ENCODE measurements around the genes E2F4 and CTCF.

- RRBS: no CpG with 5 or more reads among the region's 7 CpGs
CAGE:
- cytosol, long polyA plus RNA: no peak
- long polyA plus RNA: no peak
- nucleus, long polyA plus RNA: no peak
Observed at GRCh38 chr16:66903615-66904209, 15.0 kb downstream of the CDH16 start.

- RRBS: no CpG with 5 or more reads among the region's 5 CpGs
CAGE:
- cytosol, long polyA plus RNA: no peak
- long polyA plus RNA: no peak
- nucleus, long polyA plus RNA: no peak
Observed at GRCh38 chr16:66911042-66911347, 7.7 kb downstream of the CDH16 start.

- RRBS: no CpG with 5 or more reads among the region's 27 CpGs
CAGE:
- cytosol, long polyA plus RNA: no peak
- long polyA plus RNA: no peak
- nucleus, long polyA plus RNA: no peak
Observed at GRCh38 chr16:66922971-66924115, 2.0 kb downstream of the RRAD start.

GRCh38 chr16:66927917-66928693 is 2.8 kb upstream of the RRAD start:
- RRBS: no CpG with 5 or more reads among the region's 9 CpGs
CAGE:
- cytosol, long polyA plus RNA: no peak
- long polyA plus RNA: no peak
- nucleus, long polyA plus RNA: no peak

- RRBS: 95% methylated on average over 5 of the region's 16 CpGs
CAGE:
- cytosol, long polyA plus RNA: no peak
- long polyA plus RNA: no peak
- nucleus, long polyA plus RNA: no peak
Observed at GRCh38 chr16:66937049-66938424, 2.2 kb downstream of the CES2 start.

DNA sequence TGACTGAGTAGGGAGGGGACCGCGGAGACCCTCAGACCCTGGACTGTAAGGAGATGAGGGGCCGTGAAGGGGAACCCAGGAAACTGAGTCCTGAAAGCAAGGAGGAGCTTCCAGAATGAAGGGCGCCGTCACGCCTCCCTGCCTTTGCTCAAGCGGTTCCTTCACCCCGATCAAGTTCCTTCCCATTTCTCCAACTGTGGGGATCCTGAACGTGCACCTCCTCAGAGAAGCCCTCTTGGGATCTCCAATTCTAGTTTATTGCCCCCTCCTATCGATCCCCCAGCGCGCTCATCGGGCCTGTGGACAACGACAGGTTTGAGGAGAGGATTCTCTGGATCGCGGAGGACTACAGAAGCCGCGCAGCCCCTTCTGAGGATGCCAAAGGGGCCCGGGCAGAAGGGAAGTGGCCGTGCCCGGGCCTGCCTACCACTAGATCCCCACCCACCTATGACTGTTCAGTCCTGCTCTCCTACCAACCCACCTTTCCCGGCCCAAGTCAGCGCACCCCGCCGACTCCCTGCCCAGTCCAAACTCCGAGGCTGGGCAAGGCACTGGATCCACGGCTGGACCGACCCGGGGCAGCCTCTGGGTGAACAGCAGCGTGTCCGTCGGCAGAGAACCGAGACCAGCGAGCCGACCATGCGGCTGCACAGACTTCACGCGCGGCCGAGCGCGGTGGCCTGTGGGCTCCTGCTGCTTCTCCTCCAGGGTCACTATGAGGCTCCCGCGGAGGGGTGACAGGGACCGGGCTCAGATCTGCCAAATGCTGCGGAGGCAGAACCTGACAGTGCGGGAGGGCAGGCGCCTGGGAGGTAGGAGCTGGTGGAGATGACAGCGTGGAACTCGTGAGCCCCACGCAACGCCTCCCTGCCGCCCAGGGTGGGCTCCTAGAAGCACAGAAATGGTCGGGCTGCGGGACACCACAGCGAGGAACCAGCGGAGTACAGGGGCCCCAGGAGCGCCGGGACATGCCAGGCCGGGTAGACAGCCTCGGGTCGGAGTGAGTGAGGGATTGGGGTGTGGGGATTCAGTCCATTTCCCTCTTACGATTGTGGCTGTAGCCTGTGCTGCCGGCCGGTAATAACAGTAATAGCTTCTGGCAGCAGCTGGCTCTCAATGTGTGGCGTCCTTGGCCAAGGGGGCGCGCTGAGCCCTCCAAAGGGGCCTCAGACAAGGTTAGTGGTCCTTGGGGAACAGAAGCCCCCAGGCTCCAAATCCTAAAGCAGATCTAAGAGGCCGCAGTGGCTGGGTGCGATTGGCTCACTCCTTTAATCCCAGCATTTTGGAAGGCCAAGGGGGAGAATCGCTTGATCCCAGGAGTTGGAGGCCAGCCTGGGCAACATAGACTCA is 12.5 kb upstream of the CES3 start:
- RRBS: 10% methylated on average over 9 of the region's 71 CpGs
CAGE:
- cytosol, long polyA plus RNA: no peak
- long polyA plus RNA: no peak
- nucleus, long polyA plus RNA: no peak

DNA sequence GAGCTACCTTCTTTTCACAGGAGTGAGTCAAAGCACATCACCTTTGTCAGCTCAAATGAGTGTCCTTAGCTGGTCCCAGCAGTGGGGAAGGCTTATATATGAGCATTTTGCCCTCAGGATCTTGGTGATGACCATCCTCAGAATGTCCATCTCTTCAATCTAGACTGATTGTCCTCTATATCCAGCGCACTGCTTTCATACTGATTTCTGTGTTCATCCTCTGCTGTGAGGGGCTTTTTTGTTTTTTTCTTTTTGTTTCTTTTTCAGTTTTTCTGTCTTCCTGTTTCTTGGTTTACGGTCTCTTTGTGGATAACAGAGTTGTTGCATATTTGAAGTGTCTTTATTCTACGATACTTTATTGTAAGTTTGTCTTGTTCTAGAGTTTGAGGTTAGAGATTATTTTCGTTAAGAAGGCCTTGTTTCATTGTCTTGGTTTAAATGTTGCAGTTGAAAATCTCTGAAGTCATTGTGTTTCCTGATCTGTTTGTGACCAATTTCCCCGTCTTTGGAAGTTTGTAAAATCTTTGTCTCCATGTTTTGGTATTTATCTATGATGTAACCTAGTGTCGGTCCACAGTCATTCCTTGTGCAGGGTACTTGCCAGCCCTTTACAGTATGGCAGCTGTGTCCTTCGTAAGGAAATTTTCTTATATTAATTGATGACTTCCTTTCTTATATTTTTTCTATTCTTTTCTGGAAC is 25.1 kb downstream of the CBFB start:
- RRBS: no CpG with 5 or more reads among the region's 7 CpGs
CAGE:
- cytosol, long polyA plus RNA: no peak
- long polyA plus RNA: no peak
- nucleus, long polyA plus RNA: no peak

DNA sequence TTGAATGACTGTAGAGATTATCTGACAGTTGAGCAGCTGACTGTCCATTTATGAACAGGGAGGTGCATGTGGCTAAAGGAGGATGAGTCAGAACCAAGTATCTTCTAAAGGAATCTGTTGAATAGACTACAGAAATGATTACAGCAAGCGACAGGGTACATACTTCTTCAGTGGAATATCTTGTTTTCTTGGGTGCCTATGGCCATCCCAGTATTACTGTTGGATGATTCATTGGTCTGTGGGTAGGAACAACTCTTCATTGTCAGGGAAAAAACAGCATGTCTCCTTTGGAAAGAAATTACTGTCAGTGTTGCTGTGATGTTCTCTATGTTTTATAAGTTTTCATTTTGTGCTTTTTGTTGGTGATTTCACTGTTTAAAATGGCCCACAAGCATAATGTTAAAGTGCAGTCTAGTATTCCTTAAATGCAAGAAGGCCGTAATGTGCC is 26.9 kb downstream of the CBFB start:
- RRBS: no CpG with 5 or more reads among the region's 2 CpGs
CAGE:
- cytosol, long polyA plus RNA: no peak
- long polyA plus RNA: no peak
- nucleus, long polyA plus RNA: no peak

GRCh38 chr16:67153616-67154173 is 2.9 kb upstream of the B3GNT9 start:
- RRBS: no CpG with 5 or more reads among the region's 4 CpGs
CAGE:
- cytosol, long polyA plus RNA: no peak
- long polyA plus RNA: no peak
- nucleus, long polyA plus RNA: no peak

- RRBS: no CpG with 5 or more reads among the region's 10 CpGs
CAGE:
- cytosol, long polyA plus RNA: no peak
- long polyA plus RNA: no peak
- nucleus, long polyA plus RNA: no peak
Observed at GRCh38 chr16:67168859-67169446, 4.4 kb downstream of the HSF4 start.

DNA sequence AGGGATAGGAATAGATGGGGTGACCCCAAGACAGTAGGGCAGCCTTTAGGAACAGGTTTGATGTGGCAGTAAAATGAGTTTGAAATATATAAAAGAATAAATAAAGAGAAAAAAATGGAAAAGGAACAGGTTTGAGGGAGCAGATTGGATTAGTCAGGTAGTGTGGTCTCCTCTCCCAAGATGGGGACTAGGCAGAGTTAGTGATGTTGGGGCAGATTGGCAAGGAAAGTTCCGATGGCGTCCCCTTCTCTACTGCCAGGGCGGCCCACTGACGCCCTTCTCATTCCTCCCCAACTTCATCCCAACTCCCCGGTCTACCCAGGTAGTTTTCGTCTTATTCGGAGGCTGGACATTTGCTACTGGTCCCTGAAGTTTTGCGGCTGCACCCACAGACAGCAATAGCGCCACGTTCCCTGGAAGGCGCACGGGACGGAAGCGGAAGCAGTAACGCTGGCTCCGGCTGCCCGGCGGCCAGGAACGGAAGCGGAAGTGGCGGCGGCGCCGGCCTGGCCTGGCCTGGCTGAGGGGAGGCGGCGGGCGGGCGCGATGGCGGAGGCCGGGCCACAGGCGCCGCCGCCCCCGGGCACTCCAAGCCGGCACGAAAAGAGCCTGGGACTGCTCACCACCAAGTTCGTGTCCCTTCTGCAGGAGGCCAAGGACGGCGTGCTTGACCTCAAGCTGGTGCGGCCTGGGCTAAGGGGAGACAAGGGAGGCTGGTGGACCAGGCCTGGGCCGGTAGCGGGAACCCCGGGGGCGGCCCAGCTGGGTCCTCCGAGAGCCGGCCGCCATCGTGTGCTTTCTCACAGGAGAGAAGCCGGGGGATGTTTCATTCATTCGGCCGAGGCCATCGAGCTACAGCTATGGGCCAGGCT is at the start of gene E2F4:
TSS of gene E2F4 (plus strand) at position 474 of the 872 bp plus-strand sequence.
- RRBS: 3% methylated on average over 15 of the region's 53 CpGs
CAGE:
- cytosol, long polyA plus RNA: no peak
- long polyA plus RNA: no peak
- nucleus, long polyA plus RNA: start-site peak on the plus strand centred at position 522 of the sequence, 49 bp wide, 300 and 280 reads in 2 replicates

DNA sequence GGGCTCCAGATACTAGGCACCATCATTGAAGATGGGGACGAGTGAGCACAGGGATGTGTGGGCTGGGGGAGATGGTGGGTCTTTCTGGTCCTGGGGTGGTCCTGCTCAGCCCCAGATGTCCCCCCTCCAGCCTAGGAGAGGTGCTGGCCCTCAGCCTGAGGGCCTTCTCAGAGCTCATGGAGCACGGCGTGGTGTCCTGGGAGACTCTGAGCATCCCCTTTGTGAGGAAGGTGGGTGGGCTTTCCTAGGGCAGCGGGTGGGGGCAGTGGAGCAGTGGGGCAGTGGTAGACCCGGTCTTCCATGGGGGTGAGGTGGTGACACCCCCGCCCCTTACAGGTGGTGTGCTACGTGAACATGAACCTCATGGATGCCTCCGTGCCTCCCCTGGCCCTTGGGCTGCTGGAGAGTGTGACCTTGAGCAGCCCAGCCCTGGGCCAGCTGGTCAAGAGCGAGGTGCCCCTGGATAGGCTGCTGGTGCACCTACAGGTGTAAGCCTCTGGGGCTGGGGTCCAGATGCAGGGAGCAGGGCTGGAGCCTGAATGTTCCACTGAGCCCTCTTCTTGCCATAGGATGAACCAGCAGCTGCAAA is 1.5 kb downstream of the ELMO3 start:
- RRBS: no CpG with 5 or more reads among the region's 9 CpGs
CAGE:
- cytosol, long polyA plus RNA: no peak
- long polyA plus RNA: no peak
- nucleus, long polyA plus RNA: no peak

DNA sequence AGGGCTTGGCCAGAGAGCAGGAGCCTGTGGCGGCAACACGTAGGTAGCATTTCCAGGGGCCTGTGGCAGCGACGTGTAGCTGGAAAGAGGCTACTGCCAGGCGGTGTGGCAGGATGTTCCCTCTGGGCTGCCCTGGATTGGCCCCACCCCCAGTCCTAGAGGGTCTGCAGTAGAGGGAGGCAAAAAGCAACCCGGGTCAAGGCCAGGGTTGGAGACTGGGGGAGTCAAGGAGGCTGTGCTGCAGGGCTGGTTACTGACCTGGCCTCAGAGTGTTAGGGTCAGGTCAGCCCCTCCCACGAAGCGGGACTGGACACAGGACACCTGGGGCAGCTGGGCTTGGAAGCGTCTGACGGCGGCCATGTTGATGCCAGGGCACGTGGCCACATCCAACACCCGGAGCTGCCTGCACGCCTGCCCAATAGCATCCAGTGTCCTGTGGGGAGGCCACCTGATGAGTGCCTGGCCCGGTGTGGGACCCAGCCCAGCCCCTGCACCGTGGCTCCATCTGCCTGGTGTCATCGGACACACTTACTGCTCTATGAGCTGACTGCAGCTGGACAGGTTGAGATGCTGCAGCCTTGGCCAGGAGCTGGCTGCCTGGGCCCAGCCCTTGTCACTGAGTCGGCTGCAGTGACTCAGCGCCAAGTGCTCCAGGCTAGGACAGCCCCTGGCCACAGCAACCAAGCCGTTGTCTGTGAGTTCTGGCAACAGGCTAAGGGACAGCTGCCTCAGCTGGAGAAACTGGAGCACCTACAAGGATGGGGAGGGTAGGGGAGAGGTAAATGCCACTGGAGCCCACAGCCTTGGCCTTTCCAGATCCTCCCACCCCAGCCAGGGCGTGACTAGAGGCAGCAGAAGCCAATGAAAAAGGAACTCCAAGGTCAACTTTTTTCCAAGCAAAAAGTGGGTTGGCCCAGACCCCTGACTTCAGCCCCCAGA is 8.7 kb downstream of the ELMO3 start:
- RRBS: 65% methylated on average over 3 of the region's 21 CpGs
CAGE:
- cytosol, long polyA plus RNA: no peak
- long polyA plus RNA: no peak
- nucleus, long polyA plus RNA: no peak

DNA sequence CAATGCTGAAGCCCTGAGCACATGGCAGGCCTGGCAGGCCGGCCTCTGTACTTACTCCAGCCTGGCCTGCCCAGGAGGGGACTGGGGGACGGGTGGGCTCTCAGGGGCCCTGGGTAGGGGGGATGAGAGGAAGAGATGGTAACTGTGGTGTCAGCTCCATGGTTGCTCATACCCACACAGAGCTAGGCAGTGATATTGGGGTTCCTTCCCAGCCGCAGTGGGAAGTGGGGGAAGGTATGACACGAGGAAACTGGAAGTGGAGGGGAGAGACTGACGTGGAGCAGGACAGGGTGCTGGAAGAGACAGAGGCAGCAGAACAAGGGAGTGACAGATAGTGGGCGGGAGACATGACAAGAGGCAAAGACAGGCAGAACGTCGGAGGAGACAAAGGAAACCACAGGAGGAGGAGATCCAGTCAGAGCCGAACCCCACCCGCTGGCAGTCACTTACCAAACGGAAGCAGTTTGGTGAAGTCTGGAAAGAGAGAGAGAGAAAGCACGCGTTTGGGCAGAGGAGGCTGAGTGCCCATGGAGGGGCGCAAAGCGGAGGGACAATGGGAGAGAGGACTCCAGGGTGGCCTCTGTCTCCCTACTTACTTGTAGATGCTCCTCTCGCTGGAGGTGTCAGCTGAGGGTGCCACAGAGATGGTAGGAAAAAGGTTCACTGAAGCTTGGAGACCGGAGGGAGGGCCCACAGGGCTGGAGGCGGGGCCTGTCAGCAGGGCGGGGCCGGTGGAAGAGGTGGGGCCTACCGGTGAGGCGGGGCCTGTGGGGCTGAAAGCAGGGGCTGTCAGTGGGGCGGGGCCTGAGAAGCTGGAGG is 9.2 kb downstream of the TMEM208 start:
- RRBS: 57% methylated on average over 4 of the region's 23 CpGs
CAGE:
- cytosol, long polyA plus RNA: no peak
- long polyA plus RNA: no peak
- nucleus, long polyA plus RNA: start-site peak on the plus strand centred at position 508 of the sequence, 847 bp wide, 20 and 27 reads in 2 replicates

GRCh38 chr16:67391201-67392219 is 1.8 kb downstream of the TPPP3 start:
- RRBS: no CpG with 5 or more reads among the region's 17 CpGs
CAGE:
- cytosol, long polyA plus RNA: no peak
- long polyA plus RNA: no peak
- nucleus, long polyA plus RNA: no peak

DNA sequence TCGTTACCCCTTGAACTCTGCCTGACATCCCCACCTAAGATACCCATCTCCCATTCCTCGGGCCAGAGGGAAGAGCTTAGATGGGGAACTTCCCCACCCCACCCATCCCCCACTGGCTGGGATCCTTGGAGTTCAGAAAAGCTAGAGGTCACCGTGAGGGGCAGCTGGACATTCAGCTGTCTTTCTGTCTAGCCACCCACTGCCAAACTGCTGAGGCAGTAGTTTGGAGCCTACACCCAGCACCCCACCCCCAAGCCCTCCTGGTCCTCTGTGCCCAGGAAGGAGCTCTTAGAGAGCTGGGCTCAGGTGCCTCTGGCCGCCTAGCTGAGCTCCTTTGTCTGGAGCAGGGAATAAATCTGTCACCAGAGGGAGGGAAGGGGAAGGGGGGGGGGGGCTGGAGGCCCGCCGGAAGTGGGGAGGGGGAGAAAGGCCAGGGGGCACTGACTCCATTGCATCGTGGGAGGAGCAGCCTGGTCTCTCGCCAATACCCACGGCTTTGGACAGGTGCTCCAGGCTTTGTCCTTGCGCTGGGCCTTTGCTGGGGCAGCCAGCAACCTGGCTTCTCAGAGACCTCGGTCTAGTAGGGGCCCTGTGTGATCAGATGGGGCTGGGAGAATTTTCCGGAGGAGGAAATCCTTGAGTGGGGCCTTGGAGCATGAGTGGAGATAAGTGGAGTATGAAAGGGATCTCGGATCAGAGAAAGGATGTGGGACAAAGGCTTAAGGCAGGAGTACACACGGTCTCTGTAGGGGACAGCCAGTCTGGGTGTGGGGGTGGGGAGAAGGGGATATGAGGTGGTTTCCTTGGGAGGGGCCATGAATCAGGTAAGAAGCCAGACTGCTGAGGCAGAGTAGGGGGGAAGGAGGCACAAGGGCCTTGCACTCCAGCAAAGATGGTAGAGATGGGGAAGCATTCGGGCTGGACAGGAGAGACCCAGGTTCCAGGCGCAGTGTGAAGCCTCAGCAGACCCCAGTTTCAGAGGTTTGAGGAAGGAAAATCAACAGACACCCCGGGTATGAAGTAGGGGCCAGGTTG is 1.3 kb downstream of the HSD11B2 start:
- RRBS: no CpG with 5 or more reads among the region's 17 CpGs
CAGE:
- cytosol, long polyA plus RNA: no peak
- long polyA plus RNA: no peak
- nucleus, long polyA plus RNA: no peak

- RRBS: no CpG with 5 or more reads among the region's 23 CpGs
CAGE:
- cytosol, long polyA plus RNA: no peak
- long polyA plus RNA: no peak
- nucleus, long polyA plus RNA: no peak
Observed at GRCh38 chr16:67435494-67436242, 4.7 kb downstream of the HSD11B2 start.

GRCh38 chr16:67469917-67470388 is 11.0 kb downstream of the ATP6V0D1 start:
- RRBS: no CpG with 5 or more reads among the region's 6 CpGs
CAGE:
- cytosol, long polyA plus RNA: no peak
- long polyA plus RNA: no peak
- nucleus, long polyA plus RNA: no peak

GRCh38 chr16:67545432-67546122 is 16.7 kb upstream of the CTCF start:
- RRBS: no CpG with 5 or more reads among the region's 20 CpGs
CAGE:
- cytosol, long polyA plus RNA: no peak
- long polyA plus RNA: no peak
- nucleus, long polyA plus RNA: no peak

DNA sequence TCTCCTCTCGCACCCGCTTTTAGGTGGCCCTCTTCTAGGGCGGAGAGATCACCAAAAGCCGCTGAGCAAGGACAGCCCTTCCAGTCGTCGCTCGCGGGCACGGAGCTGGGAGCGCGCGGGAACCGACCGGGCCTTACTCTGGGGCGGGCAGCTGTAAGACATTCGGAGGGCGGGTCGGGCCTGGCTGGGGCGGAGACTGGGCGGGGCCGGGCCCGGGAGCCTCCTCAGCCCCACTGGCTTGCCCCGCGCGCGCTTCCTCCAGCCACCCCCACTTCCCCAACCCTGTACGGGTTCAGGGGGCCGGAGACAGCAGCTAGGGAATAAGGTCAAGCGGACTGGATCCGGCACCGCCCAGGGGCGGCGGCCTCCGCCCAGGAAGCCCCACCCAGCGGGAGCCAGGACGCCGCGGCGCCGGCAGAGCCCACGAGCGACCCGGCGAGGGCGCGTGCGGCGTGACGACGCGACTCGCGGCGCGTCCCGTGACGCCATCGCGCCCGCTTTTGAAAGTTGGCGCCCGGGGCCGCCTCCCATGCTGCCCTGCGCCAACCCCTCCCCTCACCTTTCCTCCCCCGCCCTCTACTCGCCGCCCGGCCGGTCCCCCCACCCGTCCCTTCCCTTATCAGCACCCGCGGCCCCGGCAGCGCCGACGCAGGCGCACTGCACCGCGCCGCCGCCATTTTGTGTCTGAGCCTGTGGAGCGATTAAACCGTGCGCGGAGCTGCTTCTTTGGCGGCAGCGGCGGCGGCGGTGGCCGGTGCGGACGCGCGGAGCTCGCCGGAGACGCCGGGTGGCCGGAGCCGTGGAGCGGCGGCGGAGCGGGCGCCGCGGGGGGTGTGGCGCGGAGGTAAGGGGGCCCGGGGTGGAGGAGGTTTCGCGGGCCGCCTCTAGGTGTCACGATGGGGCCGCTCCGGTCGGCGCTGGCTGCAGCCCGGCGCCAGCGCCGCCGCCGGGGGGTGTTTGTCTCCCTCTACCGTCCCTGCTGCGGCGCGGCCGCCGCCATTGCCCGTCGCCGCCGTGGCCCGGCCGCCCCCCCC is at the start of gene CTCF:
TSS of gene CTCF (plus strand) at position 646 of the 1,034 bp plus-strand sequence.
- RRBS: 2% methylated on average over 77 of the region's 137 CpGs
CAGE:
- cytosol, long polyA plus RNA: no peak
- long polyA plus RNA: no peak
- nucleus, long polyA plus RNA: no peak